Esophagus muscularis mucosa (tissue), 4 donors: ENCODE measurements around a stretch of chr1.

GRCh38 chr1:109249880-109250651, 727 bp downstream of the CELSR2 start:
- PRO-cap = unidirectional peak, minus-strand start at chr1:109250072
- RAMPAGE, long total RNA, 4 experiments = no peak in any of the 4 experiments

- PRO-cap = no peak
- RAMPAGE, long total RNA, 4 experiments = no peak in any of the 4 experiments
Measured at GRCh38 chr1:109250652-109251213, 1.4 kb downstream of the CELSR2 start.

DNA sequence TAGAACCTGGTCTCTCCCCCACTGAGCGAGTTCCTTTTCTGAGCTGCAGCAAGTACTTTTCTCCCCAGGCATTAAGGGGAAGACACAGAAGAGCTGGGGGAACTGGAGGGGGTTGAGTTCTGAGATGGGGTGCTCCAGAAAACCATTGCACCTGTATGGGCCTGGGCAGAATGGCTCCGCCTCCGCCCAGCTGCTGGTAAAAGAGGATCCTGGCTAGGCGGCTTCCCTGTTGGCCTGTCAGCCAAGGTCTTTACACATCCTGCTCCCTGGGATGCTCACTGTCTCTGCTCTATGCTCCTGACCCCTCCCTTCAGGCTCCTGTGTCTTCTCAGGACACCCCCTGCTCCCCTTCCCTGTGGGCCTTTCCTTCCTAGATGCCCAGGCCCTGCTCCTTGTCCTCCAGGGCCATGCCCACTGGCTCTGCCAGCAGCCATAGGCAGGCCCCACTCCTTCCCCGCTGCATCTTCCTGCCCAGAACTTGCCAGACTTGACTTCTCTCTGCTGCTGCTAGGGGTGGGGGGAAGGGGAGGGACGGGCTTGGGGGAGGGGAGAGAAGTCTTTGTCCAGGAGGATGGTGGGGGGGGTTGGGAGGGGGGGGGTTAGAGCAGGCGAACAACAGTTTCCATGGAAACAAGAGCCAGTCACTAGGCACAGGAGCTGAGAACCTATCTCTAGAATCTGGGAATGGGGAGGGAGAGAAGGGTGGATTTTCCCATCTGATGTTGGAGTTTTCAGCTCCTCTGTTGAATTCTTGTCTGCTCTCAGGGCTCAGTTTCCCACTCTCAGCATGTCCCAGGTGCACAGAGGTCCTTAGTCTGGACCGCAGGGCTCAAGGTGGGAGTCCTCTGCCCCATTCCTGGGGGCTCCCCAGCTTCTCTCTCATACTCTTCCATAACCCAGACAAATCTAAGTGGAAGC, 10.5 kb downstream of the CELSR2 start:
- PRO-cap = no peak
- RAMPAGE, long total RNA, 4 experiments = no peak in any of the 4 experiments

DNA sequence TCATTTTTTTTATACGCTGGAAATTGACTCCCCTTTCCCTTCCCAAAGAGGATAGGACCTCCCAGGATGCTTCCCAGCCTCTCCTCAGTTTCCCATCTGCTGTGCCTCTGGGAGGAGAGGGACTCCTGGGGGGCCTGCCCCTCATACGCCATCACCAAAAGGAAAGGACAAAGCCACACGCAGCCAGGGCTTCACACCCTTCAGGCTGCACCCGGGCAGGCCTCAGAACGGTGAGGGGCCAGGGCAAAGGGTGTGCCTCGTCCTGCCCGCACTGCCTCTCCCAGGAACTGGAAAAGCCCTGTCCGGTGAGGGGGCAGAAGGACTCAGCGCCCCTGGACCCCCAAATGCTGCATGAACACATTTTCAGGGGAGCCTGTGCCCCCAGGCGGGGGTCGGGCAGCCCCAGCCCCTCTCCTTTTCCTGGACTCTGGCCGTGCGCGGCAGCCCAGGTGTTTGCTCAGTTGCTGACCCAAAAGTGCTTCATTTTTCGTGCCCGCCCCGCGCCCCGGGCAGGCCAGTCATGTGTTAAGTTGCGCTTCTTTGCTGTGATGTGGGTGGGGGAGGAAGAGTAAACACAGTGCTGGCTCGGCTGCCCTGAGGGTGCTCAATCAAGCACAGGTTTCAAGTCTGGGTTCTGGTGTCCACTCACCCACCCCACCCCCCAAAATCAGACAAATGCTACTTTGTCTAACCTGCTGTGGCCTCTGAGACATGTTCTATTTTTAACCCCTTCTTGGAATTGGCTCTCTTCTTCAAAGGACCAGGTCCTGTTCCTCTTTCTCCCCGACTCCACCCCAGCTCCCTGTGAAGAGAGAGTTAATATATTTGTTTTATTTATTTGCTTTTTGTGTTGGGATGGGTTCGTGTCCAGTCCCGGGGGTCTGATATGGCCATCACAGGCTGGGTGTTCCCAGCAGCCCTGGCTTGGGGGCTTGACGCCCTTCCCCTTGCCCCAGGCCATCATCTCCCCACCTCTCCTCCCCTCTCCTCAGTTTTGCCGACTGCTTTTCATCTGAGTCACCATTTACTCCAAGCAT, 8.3 kb downstream of the PSRC1 start:
- PRO-cap = no peak
- RAMPAGE, long total RNA, 4 experiments = no peak in any of the 4 experiments

DNA sequence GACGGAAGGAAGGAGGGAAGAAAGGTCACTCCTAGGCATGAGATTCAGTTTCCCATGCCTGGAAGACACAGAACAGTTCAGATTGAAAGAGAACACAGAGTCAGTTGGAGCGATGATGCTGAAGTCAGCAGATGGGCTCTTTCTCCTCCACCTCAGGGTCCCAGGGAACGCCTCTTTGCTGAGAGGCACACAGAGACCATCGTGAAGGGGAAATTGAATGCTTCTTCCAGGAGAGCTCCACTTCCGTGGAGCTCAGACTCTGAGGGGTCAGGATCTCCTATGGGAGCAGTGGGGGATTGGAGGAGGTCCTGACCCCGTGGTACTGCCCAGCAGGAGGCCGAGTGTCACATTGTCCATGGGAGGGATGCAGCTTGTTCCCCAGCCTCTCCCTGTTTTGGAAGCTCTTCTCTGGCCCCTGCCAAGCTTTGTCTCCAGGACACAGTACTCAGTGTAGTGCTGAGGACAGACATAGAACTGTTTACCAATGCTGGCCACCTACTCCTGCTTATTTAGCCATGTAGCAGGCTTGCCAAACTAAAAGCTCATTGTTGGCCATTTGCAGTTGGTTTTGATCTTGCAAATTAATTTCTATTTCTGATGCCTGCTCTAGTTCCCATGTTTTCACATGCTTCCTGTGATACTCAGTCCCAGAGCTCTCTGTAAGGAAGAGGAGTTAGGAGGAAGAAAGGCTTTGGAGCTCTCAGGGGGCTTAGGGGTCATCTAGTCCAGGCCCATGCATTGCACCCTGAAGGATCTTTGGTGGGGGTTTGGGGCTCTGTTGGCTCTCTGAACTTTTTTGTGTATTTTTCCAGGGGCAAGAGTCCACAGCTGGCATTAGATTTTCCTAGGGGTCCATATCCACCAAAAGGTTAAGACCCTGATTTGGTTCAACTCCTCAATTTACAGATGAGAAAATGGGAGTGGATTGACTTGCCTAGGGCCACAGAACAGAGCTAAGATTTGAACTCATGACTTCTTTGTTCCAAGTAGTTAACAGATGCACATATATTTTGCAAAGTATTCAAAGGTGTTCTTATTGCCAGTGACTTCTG, 2.2 kb downstream of the MYBPHL start:
- PRO-cap = no peak
- RAMPAGE, long total RNA, 4 experiments = no peak in any of the 4 experiments

DNA sequence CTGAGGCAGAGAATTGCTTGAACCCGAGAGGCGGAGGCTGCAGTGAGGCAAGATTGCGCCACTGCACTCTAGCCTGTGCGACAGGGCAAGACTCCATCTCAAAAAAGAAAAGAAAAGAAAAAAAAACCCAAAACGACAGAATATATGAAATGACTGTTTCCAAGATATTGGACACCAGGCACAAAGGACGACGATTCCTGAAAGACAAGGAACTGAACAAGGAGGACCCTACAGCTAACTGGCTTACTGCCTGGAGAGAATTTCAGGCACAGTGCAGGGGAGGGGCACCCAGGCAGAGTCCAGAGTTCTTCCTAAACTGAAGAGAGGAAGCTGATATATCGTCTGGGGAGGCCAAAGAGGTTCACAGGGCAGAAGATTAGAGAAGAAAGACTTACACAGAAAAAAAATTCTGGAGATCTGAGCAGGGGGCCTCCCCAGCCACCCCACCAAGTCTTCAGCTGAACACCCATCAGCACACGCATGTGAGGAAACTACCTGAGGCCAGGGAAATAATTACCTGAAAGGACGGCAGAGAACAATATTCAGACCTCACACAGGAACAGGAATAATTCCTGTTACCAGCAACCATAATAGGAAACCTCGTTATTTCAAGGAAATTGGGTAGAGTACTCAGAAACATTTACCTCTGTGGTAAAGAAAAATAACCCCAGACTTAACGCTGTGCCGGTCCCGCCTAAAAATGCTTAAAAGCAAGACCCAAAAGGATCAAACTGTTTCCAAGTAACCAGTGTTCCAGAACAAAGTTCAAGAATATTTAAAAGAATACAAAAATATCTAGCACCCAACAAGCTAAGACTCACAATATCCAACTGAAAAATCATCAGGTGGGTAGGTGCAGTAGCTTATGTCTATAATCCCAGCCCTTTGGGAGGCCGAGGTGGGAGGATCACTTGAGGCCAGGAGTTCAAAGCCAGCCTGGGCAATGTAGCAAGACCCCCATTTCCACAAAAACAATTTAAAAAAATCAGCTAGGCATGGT, 24.5 kb downstream of the SORT1 start:
- PRO-cap = no peak
- RAMPAGE, long total RNA, 4 experiments = no peak in any of the 4 experiments

- PRO-cap = unidirectional peak, plus-strand start at chr1:109493427
- RAMPAGE, long total RNA, 4 experiments = no peak in any of the 4 experiments
Measured at GRCh38 chr1:109492975-109493545, 834 bp upstream of the CYB561D1 start.

GRCh38 chr1:109503895-109504289, 5.6 kb downstream of the AMIGO1 start:
- PRO-cap = no peak
- RAMPAGE, long total RNA, 4 experiments = no peak in any of the 4 experiments

DNA sequence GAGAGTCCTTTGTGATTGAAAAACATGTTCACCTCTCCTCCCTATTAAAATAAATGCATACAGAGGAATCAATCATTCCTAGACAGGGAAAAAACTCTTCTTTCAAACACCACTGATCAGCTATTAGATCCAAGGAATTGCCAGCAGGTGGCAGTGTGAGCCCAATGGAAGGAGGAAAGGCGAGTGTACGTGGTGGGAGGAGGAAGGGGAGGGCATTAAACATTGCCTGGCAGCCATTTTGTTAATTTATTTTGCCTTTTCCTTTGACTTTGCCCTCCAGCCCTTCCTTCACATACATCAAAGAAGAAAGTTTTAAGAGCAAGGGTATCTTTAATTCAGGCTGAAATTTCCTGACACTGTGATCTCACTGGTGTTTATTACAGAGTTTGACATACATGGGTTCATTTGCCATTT, 2.1 kb upstream of the GNAI3 start:
- PRO-cap = no peak
- RAMPAGE, long total RNA, 4 experiments = no peak in any of the 4 experiments

DNA sequence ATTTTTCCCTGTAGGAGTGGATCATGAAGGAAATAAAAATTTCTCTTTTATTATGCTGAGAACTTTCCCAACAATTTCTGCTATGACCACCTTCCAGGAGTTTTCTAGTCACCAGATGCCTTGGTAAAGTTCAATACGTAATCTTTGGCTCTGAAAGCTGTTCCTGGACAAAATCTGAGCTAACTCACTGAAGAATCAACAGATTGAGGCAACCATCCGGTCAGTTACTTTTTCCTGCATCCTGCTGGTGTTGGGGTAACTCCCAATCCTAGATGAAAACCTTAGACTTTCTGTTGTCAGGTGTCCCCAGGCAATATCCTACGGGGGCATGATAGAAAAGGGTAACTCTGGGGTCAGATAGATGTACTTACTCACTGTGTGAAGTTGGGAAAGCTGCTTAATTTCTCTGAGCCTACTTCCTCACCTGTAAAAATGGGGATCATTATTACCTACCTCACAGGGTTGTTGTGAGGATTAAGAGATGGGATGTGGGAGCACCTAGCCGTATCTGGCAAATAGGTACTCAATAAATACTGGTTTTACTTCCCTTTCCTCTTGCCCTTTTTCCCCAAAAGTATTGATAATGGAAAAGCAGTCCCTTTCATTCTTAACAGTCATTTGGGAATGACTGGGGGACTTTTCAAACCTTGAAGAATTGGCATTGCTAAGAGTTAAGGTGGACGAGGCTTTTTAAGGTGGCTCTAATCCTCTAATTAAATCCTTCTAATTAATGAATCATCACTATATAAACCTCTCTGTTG, 1.5 kb upstream of the GNAI3 start:
- PRO-cap = no peak
- RAMPAGE, long total RNA, 4 experiments = no peak in any of the 4 experiments

GRCh38 chr1:109591814-109592637, 27.4 kb downstream of the GNAT2 start:
- PRO-cap = no peak
- RAMPAGE, long total RNA, 4 experiments = no peak in any of the 4 experiments

- PRO-cap = no peak
- RAMPAGE, long total RNA, 4 experiments = no peak in any of the 4 experiments
Measured at GRCh38 chr1:109610817-109611326, 8.5 kb downstream of the GNAT2 start.

DNA sequence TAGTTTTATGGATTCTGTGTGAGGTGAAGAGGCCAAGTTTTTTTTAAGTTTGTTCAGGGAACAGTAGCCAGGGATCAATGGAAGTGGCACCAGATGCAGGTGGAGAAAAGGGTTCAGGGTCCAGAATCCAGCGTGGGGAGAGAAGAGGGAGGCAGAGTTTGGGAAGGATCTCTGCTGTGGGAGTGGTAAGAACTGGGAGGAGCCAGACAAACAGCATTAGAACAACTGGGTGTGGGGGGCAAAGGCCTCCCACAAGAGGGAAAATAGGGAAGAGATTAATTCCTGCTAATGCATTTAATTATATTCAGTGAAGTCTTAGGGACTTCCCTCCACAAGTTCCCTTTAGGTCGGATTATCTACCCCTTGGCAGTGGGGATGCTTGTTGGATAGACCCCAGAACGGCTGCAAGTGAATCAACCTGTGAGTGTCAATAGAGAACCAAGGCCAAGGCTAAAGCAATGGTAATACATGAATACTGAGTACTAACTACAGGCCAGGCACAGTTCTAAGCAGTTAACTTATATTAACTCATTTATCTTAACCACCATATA, 602 bp downstream of the GNAT2 start:
- PRO-cap = bidirectional peak, plus-strand start at position 303 of the sequence, minus-strand start at position 184 of the sequence
- RAMPAGE, long total RNA, 4 experiments = no peak in any of the 4 experiments

- PRO-cap = bidirectional peak, plus-strand start at chr1:109621073, minus-strand start at chr1:109620948
- RAMPAGE, long total RNA, 4 experiments = no peak in any of the 4 experiments
Measured at GRCh38 chr1:109620767-109621343, 1.2 kb downstream of the AMPD2 start.

GRCh38 chr1:109711408-109711918, 588 bp upstream of the GSTM5 start:
- PRO-cap = no peak
- RAMPAGE, long total RNA, 4 experiments = no peak in any of the 4 experiments

- PRO-cap = no peak
- RAMPAGE, long total RNA, 4 experiments = no peak in any of the 4 experiments
Measured at GRCh38 chr1:109852369-109852775, 58.3 kb upstream of the CSF1 start.

DNA sequence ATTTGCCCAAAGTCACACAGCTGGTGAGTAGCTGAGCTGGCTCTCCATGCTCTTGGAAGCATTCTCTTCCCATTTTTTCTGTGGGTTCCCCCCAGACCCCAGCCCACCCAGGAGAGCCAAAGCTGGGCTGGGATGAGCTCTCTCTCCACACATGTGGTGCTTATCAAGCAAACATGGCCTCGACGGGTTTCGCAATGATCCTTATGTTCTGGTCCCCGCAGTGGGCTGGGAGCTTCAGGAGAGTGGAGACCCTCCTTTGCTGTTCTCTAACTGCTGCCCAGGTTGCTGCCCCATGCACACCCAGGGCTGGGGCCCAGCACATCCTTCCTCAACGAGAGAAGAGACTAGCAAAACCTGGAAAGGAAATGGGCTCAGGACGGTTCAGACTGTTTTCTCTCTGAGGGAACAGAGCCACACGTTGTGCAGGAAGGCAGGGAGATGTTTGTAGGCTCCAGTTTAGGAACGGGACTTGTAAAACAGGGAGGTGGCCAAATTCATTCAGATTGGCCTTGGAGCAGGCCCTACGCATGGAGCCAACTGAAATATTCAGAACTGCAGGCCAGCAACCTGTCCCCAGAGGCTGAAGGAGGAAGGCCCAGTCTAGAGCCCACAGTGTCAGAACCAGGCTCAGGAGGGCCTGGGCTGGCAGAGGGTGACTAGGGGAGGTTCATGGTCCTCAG, 27.3 kb upstream of the CSF1 start:
- PRO-cap = no peak
- RAMPAGE, long total RNA, 4 experiments = no peak in any of the 4 experiments

- PRO-cap = no peak
- RAMPAGE, long total RNA, 4 experiments = no peak in any of the 4 experiments
Measured at GRCh38 chr1:109900679-109900879, 10.1 kb upstream of the CSF1 start.

DNA sequence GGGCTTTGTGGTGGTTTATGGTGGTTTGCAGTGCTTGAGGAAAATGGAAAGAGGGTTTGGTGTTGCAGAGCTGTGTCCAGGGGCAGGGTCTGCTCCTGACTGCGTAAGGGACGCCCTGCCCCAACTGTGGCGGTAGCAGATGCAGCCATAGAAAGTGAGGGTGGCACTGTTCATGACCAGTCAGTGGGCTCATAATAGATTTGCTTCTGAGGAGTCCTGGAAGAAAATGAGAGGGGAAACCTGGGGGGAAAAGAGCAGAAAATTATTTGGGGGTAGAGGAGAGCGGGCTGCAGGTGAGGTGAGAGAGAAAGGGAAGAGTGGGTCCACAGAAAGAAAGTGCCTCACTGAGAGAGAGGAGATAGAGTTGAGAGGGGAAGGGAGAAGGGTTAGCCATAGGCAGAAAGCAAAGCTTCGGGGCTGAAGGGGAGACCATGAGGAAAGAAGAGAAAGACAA, 1.1 kb downstream of the CSF1 start:
- PRO-cap = no peak
- RAMPAGE, long total RNA, 4 experiments = no peak in any of the 4 experiments

- PRO-cap = no peak
- RAMPAGE, long total RNA, 4 experiments = no peak in any of the 4 experiments
Measured at GRCh38 chr1:109985841-109986962, 1.6 kb downstream of the AHCYL1 start.